ENCODE measurements around a stretch of chr12.

DNA sequence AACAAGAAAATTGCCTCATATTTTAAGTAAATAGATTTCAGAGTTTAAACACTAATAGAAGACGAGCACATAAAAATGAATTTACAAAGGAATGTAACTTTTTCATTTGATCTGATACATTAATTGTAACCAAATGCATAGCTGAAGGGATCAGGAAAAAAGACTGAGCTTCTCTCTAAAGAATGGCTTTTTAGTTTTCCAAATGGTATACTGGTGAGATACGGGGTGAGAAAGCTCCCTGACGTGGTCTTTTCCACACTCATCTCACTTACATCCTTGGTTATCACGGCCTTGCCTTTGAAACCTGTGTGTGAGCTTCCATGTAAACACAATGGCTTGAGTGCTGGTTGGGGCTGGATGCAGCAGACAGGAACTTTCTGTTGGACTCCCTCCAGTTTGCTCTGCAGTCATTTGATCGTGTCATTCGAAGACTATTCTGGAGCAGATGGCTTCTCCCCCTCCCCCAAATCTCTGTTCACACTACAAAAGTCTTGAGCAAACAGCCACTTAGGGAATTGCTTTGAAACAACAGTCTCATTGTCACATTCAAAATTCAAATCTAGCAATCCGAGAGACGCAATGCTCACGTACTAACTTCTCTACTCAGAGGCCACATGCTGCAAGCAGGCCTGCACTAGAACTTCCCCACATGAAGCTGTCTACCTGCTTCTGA is 214.4 kb downstream of the PPM1H start:
- RRBS = no CpG with 5 or more reads among the region's 9 CpGs

DNA sequence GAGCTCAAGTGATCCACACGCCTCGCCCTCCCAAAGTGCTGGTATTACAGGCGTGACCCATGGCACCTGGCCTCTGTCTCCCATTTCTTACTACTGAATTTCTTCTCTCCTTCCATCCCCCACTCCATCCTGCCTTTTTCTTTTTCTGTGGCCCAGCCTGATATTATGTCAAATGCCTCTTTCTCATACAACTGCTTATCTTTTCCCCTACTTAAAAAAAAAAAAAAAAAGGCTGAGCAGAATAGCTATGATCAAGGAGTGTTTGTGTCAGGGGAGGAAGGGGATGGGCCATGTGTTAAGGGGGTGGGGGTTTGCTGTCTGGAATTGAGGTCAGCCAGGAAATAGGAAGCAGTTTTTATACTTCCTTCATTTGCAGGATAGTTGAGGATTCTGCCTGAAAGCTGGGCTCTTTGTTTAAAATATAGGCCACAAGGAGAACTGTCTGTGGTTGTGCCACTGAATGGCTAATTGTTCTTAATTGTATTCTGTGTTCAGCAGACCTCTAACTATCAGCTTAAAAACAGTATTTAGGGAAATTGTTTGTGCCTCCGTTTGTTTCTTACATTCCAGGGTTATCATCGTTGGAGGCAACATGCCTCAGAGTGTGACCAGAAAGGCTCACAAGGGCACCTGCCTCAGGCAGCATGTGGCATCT is 95.8 kb downstream of the SRGAP1 start:
- RRBS = no CpG with 5 or more reads among the region's 5 CpGs

- RRBS = no CpG with 5 or more reads among the region's 4 CpGs
Measured at GRCh38 chr12:63998890-63999618, 154.6 kb downstream of the SRGAP1 start.

GRCh38 chr12:64083277-64083713 is 138.8 kb downstream of the KICS2 start:
- RRBS = no CpG with 5 or more reads among the region's 5 CpGs

DNA sequence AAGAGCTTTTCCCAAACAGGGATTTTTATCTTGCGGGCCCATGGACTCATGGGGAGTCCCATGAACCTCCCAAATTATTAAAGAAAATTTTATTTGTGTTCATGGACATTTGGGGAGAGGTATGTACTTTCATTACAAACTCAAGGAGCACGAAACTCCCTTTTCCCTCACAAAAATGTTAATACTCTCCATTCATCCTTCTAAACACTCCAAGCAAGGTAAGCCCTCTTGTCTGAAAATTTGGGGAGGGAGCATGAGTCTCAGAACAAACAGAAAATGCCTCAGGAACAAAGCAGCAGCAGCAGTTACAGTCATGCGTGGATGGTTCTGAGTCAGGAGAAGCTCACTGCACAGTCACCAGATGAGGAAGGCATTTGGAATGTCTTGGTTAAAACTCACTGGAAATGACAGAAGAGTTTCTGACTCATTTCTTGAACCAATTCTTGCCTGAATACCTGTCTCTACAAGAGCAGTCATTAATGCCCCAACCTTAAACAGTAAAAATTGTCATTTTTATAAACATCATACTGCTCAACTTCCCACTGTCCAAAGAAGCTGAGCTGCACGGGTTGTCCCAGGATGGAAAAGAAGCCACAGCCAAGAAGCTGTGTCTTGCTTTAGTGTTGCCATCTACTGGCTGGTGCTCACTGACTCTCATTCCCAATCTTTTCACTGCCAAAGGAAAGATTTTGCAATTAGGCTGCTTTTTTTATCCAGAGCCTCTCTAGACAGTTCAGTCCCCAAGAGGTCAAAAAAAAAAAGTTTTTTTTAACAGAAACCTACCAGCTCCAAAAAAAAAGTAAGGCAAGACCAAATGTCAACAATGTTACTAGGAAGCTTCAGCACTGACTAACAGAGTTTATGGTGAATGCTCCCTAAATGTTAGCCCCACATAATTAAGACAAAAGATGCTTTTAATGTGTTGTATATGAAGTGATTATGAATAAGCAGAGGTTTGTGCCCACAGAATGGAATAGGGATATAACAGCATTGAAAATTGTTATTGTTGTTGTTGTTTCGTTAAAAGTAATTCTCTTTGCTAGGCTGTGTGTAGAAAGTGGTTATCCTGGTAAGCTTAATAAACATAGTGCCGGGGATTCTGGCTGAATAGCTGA is 40.5 kb downstream of the KICS2 start:
- RRBS = no CpG with 5 or more reads among the region's 6 CpGs

GRCh38 chr12:64418589-64419284 is 14.5 kb downstream of the XPOT start:
- RRBS = no CpG with 5 or more reads among the region's 5 CpGs

GRCh38 chr12:64456825-64457350 is 5.0 kb downstream of the TBK1 start:
- RRBS = no CpG with 5 or more reads among the region's 4 CpGs

DNA sequence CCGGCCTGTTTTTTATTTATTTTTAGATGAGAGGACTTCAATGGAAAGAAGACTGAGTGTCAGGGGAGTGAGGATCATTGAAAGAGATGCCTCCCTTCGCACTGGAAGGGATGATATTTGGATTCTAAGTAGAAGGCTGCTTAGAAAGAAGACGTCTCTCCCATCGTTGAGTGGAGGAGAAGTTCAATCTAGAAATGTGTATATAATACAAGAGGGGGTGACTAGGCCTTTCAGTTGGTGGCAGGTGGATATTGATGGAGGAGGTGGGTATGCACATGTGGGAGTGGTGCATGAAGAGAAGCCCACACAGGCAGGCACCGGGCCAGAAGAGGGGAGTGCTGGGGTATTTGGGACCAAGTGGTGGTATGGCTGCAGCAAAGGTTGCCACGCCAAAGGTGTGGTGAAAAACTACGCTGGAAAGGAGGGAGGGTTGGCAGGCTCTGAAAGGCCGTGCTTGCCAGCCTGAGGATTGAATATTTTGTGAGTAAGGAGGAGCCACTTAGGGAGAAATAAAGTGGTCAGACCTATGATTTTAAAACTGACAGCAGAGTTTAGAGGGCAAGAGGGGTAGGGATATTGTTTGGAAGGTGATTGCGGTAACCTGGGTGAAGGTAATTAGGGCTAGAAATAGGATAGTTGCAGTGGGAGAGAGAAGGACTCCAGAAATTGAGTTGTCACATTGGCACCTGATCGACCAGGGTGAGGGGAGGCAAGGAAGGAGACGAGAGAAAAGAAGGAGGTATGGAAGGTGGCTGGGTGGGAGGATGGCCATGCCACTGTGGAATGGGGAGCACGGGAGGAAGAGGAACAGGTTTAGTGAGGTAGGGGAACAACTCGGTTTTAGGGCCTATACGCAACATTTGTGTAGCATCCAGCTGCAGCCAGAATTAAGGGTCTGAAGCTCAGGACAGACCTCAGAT is 21.8 kb downstream of the RASSF3 start:
- RRBS = no CpG with 5 or more reads among the region's 14 CpGs

DNA sequence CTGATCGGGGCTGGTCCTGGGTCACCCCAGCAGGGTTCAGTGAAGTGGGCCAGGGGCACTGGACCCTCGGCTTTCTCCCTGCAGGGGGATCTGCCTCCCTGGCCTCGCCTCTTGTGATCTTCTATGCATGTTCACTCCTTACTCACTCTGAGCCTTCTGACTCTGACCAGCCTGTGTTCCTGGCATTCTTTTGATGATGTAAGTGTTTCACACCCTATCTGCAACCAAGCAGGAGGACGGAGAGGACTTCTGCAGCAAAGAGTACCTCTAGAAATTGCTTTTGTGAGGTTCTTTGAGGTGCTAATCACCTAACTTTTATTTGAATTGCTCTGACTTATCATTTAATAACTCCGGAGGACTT is 61.0 kb downstream of the RASSF3 start:
- RRBS = no CpG with 5 or more reads among the region's 5 CpGs

DNA sequence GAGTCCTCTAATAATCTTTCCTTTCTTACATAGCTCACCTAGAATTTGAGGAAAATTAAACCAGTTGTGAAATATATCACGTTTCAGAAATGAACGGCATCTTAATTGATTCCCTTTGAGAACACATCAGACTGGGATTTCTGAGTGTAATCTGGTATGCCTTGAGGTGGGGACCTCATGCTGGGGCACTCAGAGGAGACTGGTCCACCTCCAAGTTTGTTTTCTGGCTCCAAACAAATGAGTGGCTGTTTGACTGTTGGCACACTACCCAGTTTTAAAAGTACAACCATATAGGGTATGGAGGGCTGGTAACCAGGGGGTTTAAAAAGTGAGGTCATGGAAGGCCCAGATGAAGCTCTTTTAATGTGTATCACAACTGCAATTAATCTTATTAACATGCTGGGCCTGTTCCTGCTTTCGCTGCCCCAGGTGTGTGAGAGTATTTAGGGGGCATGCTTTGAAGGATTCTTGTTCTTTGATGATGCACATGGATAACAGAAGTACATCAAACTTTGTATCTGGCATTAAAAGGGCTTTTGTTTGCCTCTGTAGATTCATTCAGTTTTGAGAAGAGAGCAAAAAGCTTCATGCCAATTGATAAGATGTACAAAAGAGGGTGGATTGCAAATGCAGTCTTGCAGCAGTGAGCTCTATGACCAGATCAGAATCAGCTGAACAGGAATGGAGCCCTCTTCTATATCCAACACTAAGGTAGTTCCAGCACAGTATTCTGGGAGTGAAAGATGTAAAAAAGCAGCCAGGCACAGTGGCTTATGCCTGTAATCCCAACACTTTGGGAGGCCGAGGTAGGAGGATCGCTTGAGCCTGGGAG is 63.6 kb downstream of the RASSF3 start:
- RRBS = no CpG with 5 or more reads among the region's 5 CpGs

DNA sequence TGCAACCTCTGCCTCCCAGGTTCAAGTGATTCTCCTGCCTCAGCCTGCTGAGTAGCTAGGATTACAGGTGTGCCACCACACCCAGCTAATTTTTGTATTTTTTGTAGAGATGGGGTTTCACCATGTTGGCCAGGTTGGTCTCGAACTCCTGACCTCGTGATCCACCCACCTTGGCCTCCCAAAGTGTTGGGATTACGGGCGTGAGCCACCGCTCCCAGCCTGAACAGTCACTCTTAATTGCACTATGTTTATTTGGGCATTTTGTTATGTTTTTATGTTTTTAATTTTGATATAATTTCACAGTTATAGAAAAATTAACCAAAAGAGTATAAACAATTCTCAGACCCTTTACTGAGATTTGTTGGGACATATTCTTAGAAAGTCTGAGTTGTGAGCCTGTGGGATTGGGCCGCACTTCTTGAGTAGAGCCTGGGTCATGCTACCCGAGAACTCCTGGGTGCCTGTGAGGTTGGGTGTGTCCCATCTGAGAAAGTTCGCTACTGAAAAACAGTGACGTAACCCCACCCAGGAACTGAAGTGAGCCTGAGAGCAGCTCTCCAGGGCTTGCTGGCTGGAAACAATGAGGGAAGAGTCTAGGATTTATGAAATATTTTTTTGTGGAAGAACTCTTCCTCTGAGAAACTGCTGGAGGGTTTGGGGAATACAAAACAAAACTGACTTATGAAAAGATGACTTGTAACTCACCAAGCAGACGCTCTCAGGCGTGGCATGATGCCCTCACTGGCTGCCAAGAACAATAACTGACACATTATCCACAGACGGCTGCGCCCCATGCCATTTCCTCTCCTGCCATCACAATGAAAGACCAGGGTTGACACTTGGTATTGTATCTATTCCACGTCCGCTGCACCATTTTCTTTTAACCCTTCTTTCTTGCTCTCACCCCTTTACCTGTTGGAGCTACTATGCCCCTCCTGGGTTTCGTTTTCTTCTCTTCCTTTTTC is 69.1 kb downstream of the RASSF3 start:
- RRBS = no CpG with 5 or more reads among the region's 16 CpGs

DNA sequence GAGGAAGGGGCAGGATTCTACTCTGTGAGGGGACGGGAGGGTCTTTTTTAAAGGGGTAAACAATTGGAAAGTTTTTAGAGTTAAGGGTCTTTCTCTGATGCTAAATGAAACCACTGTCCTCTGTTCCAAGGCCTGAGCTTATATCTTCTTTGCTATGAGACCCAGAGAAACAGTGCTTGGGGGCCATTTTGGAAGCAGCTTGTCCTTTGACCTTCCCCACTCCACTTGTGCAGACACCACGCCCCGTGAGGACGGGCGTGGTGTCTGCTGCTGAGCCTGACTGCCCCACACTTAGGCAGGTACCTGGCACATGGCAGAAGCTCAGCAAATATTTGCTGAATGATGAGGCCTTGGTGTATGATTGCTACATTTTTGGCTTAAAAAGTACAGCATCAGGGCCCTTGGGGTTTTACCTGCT is 69.9 kb downstream of the RASSF3 start:
- RRBS = no CpG with 5 or more reads among the region's 5 CpGs

DNA sequence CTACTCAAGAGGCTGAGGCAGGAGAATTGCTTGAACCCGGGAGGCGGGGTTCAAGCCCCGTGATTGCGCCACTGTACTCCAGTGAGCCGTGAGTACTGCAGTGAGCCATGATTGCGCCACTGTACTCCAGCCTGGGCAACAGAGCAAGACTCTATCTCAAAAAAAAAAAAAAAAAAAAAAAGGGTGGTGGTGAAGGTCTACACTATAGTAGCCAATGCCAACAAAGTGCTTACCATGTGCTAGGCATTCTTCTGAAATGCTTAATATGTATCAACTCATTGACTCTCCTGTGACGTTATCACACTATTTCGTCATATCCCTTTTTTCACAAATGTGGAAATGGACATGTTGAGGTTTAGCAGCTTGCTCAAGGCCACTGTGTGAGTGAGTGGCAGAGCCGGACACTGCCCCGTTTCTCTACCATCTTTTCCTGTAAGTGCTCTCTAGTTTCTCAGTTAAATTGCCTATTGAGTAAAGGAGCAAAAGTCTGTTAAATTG is 59.5 kb downstream of the GNS start:
- RRBS = no CpG with 5 or more reads among the region's 10 CpGs

DNA sequence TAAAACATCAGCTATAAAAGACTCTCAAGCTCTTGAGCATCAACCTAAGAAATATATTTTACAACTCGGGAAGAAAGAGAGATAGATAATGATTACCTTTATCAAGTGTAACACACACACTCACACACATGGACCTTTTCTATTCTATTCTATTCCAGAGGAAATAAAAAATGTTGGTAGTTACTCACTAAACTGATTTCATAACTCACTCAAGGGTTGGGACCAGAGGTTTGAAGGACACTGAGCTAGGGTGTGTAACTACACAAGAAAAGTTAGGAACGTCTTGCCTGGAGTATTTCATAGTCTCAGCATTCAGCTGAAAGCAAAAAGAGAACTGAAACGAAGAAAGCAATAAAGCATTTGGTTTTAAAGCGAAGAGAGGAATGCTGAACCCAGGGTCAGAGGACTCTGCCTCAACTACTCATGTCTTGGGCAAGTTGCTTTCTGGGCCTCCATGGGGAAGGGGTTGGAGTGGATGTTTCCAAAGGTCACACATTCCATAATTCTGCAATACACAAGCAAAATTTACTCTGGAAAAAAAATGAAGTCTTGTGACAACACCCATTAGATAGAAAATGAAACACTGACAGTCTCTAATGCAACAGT is 1.5 kb downstream of the GNS start:
- RRBS = no CpG with 5 or more reads among the region's 4 CpGs

GRCh38 chr12:65170787-65171232 is 1.4 kb downstream of the LEMD3 start:
- RRBS = no CpG with 5 or more reads among the region's 14 CpGs

GRCh38 chr12:65238270-65239149 is 40.0 kb upstream of the MSRB3 start:
- RRBS = no CpG with 5 or more reads among the region's 4 CpGs

DNA sequence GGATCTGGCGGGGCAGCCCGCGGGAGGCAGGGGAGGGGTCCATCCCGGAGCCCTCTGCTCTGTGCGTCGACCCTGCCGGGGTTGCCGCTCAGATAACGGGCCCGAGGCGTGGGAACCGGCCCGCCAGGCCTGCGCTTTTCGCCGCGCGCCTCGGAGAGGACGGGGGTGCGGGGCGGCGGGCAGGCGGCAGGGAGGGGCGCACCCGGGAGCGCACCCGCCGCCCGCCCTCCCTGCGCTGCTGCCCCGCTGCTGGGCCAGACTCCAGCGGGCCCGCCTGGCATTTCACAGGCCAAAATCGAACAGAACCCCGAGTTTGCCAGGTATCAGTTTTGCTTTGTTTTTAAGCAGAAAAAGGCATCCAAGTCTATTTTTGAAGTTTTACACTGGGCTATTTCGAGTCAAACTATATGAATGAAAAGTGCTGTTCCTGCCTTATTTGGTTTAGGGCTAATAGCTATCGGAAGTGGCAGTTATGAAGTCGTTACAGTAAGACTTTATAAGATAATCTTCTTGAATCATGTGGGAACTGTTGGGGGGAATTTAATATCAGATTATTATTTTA is 796 bp downstream of the MSRB3 start:
- RRBS = 1% methylated on average over 15 of the region's 39 CpGs

GRCh38 chr12:65729309-65729764 is 94.9 kb upstream of the HMGA2 start:
- RRBS = 2% methylated on average over 17 of the region's 36 CpGs

- RRBS = no CpG with 5 or more reads among the region's 10 CpGs
Measured at GRCh38 chr12:65892791-65893656, 68.7 kb downstream of the HMGA2 start.

Data from retinal pigment epithelial cell (primary cell).